AG09319 (cell line): ENCODE data around the genes MAX and VTI1B.

DNA sequence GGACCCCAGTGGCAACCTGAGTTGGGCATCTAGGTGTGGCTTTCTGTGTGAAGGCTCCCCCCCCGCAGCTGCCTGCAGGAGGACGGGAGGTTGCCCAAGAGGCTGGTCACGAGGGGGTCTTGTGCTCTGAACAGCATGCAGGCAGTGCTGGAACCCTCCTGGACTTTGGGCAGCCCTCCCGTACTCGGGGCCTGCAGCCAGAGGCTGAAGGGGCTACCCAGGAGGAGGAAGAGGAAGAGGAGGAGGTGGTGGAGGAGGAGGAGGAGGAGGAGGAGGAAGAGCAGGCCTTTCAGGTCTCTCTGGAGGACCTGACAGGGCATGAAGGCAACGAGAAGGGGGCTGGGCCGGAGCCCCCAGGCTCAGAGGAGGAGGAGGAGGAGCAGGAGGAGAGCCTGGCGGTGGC, 33.5 kb downstream of the PLEKHG3 start:
- RRBS, result no CpG with 5 or more reads among the region's 8 CpGs

DNA sequence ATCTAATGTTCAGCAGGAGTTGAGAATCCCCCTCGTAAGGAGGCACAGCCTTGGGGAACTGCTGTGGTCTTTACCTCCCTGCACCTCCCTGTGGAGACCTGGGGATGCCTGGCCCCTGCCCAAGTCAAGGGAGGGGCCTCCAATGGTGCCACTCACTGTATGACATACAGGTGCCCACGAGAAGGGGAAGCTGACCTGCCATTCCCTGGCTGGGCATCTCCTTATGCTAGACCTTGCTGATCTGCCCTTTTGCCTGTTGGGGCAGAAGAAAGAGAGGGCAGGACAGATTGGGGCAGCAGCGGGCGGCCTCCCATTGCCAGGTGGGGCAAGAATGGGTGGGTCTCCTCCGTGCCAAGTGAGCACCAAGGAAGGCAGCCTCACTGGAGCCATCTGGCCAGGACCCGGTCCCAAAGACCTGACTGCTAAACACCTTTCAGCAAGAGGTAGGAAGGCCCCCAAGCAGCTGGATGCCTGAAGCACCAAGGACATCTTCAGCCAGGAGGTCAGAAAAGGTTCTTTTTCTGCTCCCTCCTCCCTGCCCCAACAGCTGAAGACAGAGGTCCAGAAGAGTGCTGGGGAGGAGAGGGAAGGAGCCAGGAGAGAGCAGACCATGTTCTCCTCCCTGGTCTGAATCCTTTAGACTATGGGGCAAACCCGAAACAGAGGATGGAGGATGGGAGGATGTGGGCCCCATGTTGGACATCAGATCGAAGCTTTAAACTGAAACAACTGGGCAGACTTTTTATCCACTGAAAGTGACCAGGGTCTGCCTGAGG, 50.5 kb downstream of the PLEKHG3 start:
- RRBS, result no CpG with 5 or more reads among the region's 8 CpGs

DNA sequence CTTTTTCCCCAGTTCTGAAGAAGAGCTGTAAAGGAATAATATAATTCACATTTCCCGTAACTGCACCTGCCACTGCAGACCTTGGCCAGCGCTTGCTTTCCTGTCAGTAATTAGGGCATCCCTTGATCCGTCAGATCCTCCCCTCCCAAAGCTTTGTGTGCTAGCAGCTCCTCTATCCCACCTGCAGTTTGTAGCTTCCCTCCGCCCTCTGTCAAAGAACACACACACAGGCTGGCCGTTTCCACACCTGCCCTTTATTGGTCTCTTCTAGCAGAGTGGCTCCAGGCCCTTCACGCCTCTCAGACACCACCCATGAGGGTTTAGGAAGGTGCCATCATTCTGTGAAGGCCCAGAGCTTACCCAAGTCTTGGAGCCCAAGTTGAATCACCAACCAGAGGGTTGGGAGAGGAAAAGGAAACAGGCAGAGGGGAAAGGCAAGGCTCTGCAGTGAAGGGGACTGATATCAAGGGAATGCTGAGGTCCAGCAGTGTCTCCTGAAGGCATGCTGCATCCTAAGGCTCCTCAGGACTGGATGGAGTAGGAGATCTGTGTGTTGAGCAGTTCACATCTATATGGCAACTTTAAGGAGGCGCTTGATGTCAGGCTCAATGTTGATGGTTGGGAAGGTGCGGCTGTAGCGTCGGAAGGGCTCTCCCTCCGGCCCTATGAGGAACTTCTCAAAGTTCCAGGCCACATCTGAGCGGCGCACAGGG, 3.5 kb downstream of the GPX2 start:
- RRBS, result no CpG with 5 or more reads among the region's 13 CpGs

- RRBS, result no CpG with 5 or more reads among the region's 8 CpGs
These were observed 798 bp upstream of the RAB15 start for GRCh38 chr14:64972922-64973345.

GRCh38 chr14:65101927-65102772, at the start of gene MAX:
Gene MAX, minus strand, starts transcription at chr14:65102517.
- RRBS, result 2% methylated on average over 22 of the region's 78 CpGs

DNA sequence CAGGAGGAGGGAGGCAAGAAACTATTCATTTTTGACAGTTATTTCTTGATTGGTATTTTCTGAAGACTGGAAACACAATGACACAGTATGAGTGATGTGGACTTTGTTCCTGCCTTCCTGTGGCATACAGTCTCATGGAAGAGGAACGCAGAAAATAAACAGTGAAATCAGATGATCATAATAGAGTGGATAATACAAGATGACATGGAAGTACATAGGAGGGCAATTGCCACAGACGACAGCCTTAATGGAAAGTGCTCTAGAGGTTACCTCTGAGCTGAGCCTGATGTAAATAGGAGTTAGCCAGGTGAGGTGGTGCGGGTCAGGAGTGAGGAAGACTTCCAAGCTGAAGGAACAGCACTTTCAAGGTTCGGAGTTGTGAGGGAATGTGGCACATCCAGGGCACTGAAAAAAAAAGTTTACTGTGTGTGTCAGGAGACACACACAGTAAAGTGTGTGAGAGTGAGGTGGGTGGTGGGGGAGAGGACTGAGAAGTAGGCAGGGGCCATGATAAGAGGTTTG, 140.5 kb upstream of the MAX start:
- RRBS, result no CpG with 5 or more reads among the region's 4 CpGs

- RRBS, result no CpG with 5 or more reads among the region's 3 CpGs
These were observed 115.6 kb upstream of the FUT8 start for GRCh38 chr14:65296954-65297235.

DNA sequence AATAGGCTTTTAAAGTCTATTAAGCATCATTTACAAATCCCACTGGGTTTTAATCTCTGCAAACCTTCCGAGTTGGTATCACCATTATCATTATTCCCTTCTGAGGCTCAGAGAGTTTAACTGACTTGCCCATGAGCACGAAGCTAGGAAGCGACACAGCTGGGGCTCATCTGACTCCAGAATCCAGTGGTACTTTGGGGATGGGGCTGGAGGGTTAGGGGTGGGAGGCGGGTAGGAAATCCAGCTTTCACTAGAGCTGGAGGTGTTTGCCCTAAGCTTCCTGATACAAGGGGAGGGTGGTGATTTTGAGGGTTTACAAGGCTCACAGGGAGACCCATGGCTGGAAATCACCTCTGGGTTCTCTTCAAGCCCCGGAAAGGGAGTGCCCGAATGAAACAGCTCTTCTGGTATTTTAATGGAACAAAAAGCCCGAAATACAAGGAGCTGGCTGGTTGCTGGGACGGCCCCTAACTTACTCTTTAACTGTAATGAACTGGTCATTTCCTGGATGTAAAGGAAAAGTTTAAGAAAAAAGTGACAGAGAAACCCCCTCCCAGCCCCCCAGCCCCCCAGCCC, 109.1 kb upstream of the FUT8 start:
- RRBS, result no CpG with 5 or more reads among the region's 8 CpGs

DNA sequence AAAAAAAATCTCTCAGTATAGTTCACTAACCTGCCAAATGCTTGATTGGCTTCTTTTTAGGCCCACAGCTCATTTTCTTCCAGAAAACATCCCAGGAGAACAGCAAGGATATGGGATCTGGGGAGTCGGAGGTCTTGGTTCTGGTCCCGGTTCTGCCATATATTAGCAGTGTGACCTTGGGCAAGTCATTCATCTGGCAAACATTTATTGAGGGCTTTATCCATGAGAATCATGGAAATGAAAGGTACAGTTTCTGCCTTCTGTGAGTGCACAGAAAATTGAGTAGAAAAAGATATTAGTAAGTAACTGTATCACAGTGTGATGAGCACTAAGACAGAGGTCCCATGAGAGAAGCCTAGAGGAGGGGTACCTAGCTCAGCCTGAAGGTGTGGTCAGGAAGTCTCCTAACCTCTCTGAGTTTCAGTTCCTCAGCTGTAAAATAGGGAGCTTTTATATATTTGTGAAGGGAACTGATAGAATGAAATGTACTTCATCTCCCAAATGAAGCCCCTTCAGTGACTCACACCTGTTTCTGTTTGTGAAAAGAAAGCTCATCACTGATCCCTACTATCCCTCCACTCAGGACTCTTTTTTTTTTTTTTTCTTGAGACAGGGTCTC, 94.0 kb upstream of the FUT8 start:
- RRBS, result no CpG with 5 or more reads among the region's 2 CpGs

GRCh38 chr14:66280927-66281345, 205.2 kb upstream of the CCDC196 start:
- RRBS, result no CpG with 5 or more reads among the region's 6 CpGs

GRCh38 chr14:67147382-67147695, 41.9 kb upstream of the GARIN2 start:
- RRBS, result no CpG with 5 or more reads among the region's 2 CpGs

GRCh38 chr14:67269404-67270212, 28.4 kb downstream of the PALS1 start:
- RRBS, result no CpG with 5 or more reads among the region's 3 CpGs

DNA sequence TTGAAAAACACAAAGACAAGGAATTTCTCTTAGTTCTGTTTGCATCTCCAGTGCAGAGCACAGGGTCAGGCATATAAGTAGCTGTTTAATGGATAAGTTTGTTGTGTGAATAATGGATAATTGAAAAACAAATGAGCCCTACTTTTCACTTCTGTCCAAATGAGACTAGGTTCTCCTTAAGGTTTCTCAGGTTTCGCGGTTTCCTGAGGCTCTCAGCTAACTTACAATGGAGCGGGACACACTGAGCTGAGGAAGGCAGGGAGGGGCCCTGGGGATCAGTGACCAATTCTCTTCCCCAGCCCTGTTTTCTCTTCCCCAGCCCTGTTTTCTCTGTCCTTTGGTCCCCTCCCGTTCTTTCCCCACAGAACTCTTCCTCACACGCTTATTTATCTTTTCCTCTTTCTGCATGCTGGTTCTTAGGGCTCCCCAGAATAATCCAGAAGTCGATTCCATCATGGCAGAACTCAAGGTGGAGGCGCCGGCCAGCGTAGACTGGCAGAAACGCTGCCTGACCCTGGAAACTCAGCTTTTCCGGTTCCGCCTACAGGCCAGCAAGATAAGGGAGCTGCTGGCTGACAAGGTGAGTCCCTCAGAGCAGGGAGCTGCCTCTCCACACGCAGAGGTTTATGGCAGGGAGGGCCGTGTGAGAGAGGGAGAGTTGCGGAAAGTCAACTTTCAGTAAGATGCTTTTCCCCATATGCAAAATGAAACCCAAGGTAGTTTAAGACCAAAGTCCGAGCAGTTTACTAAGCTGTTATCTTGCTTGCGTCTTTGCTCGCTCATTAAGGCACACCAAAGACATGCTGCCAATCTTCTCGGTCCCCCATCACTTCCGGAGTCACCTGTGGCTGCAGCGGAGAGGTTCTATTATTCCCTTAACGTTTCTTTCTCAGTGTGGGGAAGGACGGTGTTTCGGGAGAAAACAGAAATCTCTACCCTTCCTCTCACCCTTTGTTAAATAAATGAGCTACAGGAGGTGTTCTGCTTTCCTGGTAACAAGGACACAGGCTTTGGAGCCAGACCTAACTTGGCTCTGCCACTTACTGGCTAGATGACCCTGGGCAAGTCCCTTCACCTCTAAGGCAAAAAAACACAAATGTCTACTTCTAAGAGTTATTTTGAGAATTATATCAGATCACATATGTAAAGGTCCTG, 8.7 kb downstream of the PLEKHH1 start:
- RRBS, result 48% methylated on average over 4 of the region's 24 CpGs

DNA sequence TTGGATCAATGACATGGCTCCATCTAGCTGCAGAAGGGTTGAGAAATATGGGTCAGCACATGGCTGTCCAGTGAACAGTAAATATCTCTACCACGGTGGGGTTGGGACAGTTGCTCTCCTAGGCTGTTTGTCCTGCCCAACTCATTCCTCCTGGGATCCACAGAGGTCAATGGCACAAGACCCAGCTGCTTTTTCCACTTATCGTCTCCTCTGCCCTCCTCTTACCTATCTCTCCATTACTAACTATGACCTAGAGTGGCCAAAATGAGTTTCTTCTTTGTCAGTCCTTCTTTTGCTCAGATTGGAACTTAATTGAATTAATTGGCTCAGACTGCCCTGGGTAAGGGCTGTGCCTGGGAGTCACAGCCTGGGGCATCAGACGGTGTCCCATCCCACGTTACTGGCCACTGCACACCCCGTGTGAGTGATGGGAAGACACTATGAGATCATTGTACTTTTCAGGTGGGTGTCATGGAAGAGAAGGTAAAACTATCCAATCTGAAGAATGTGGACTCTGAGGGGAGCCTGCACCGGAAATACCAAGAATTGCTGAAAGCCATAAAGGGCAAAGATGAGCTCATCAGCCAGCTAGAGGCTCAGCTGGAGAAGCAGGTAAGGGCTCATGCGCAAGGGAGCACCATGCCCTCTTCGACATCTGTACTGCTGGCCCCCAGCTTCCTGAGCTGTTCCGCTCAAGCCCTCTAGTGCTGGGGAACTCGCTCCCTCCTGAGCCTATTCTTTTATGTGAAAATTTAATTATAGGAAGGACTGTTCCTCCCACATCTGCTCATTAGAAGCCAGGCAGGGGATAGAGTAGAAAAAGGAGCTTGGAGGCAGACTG, 23.9 kb downstream of the PLEKHH1 start:
- RRBS, result no CpG with 5 or more reads among the region's 10 CpGs

- RRBS, result no CpG with 5 or more reads among the region's 11 CpGs
These were observed 32.4 kb downstream of the PIGH start for GRCh38 chr14:67567486-67568290.

DNA sequence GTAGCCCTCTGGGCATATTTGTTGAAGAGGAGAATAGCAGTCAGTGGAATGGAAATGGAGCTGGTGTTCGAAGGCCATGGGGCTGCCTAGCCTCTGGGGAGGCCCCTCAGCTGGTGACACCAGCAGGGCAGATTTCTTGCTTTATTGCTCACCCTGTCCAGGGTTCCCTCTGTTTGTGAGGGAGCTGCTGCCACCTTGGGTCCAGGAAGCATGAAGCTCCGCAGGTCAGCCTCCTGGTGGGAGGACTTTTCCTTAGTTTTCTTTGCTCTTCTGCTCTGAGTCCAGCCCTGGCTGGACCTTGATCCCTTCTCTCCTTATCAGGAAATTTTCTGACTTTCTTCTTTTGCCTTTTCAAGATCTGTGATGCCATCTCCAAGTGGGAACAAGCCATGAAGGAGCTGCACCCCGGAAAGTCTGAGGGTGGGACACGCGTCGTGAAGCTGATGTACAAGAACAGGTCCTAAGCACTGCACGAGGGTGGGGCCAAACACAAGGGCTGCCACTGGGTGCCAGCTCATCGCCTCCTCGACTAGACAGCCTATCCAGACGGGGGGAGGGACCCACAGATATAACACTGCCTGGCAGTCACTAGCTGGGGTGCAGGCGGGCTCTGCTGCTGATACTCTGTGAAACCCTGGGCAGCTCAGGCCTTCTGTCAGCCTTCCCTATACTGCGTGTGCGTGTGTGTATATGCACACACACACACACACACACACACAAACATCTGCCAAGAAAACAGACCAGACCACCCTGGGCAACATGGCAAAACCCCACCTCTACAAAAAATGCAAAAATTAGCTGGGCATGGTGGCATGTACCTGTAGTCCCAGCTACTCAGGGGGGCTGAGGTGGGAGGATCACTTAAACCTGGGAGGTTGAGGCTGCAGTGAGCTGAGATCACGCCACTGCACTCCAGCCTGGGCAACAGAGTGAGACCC, 19.2 kb downstream of the PIGH start:
- RRBS, result no CpG with 5 or more reads among the region's 14 CpGs

DNA sequence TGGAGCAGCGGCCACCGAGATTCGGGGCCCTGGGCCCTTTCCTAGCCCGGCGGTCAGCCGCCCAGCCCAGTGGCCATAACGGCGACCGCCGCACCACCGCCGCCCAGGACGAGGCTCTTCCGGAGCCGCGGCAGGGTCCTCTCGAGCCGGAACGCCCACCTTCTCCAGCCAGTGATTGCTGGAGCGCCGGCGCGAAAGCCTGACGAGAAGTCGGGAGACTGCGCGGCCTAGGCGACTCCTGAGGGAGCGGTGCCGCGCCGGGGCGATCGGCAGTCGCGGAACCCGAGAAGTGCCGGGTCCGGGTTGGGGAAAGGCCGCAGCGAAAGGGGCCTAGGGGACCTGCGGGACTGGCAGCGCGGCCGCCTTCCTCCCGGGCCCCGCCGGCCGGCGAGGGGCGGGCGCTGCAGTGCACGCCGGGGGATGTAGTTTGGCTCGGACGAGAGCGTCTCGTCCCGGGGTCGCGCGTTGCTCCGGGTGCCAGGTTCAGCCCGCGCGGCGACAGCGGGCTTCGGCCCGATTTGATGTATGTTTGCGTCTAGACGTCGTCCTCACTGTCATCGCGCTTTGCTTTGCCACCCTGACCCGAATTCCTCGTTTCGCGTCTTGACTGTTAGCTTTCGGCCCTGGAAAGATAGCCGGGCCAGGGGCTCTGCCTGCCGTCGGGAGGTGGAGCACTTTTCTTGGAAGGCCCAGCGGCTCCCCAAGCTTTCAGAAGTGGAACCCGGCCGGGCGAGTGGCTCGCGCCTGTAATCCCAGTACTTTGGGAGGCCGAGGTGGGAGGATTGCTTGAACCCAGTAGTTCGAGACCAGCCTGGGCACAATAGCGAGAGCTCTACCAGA, at the start of gene VTI1B:
TSS of gene VTI1B (minus strand) at position 129 of the 840 bp plus-strand sequence.
- RRBS, result under 1% methylated on average over 44 of the region's 92 CpGs

DNA sequence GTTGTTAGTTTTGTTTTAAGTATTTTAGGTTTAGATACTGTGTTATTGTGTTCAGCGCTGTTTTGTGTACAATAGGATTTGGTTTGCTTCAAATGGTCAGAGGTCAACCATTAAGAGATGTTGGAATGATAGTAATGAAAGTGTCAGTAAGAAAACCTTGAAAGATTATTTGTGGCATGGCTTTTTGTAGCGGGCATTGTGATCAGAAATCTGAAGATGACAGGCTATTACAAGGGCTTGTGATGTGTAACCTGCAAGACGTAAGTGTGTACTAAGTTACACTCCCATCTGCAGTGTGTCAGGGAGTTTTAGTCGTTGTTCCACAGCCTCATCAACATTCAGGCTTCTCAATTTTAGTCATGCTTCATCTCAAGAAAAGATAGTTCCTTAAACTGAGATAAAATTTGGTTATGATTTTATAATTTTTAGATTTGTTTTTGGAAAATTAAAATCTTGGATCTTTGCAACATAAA, 68.1 kb downstream of the RAD51B start:
- RRBS, result no CpG with 5 or more reads among the region's 4 CpGs

GRCh38 chr14:68036074-68036773, 216.6 kb downstream of the RAD51B start:
- RRBS, result no CpG with 5 or more reads among the region's 7 CpGs

- RRBS, result no CpG with 5 or more reads among the region's 3 CpGs
These were observed 327.2 kb downstream of the RAD51B start for GRCh38 chr14:68146739-68147300.